Urinary bladder (tissue), 3 donors: ENCODE measurements around a stretch of chr7.

GRCh38 chr7:157318381-157318882, 18.4 kb upstream of the DNAJB6 start:
- PRO-cap = no peak
- RAMPAGE, long total RNA = no peak

DNA sequence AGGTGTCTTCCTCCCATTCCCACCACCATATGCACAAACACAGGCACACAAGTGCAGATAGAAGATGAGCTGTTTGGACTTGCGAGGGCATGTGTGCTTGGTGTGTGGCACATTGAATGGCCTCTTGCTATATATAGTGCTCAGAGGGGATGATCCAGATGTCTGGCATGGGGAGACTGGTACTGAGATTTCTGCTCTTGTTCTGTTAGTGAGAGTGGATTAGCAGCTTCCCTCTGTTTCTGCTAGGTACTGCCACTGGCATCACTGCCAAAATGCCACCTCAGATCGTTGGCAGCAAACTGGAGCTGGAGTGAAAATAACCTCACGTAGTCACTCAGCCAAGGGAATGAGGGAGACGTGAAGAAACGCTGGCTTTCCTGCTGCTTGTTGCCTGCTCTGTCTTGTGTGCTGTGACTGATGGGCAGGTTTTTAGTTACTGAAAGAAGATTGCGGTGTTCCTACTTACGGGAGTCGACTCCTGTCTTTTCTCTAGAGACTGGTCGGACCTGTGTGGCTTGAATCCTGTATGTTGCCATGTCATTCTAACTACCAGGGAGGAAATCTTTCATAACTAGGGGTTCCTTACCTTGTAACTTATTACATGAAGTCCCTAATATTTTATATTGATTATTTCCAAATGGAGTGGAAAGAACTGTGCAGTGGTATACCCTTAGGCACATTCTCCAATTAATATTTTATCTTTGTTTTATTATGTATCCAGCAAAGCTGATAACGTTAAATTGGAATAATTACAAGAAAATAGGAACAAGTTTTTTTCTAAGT, 19.4 kb downstream of the DNAJB6 start:
- PRO-cap = no peak
- RAMPAGE, long total RNA = no peak

DNA sequence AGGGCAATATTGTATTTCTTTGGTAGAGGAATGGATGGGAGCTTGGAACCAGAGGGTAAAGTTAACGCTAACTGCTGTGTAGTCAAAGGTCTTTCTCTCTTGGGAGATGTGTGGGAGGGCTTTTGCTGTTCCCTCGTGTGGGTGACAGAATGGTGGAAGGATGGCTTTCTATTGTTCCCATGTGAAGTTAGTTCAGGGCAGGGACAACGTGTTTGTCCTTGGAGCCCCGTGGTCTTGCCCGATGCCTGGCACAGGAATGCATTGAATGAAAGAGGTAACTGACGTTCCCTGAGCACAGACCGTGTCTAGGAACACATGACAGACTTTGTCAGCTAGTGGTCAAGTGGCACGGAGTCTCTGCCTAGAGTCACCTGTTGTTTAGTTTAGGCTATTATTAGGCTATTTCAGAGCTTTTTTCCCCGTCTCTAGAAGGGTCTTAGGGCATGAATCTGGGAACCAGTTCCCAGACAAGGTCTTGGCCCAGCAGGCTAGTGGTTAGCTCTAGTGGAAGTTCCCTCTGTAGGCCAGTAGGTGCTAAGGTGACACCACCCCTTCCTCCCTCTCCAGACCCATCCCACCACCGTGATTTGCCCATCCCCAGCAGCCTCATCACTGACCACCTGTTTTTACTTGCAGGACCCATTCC, 21.2 kb downstream of the DNAJB6 start:
- PRO-cap = no peak
- RAMPAGE, long total RNA = no peak

DNA sequence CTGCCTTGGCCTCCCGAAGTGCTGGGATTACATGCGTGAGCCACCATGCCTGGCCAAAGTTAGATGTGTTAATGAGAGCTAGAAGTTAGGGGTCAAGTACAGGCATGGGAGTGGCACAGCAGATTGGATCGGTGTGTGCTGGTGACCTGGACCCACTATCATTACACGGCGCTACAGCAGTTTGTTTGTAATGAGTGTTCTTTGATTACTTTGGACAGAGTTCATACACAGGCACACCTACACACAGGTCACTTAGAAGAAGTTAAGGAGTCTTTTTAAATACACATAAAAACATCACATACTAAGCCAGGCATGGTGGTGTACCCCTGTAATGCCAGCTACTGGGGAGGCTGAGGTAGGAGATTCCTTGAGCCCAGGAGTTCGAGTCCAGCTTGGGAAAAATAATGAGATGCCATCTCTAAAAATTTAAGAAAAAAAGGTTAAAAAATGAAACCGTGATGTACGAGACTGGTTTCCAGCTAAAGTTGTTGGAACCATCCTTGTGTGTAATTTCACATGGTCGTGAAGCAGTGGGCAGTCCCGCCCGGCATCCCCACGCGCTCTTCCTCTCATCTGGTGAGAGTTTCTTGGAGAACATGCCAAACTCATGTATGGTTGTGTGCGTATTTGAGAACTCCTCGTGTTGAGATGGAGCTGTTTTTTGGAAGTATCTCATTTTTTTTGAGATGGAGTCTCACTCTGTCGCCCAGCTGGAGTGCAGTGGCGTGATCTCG, 37.0 kb downstream of the DNAJB6 start:
- PRO-cap = no peak
- RAMPAGE, long total RNA = no peak

GRCh38 chr7:157375007-157375431, 38.2 kb downstream of the DNAJB6 start:
- PRO-cap = no peak
- RAMPAGE, long total RNA = no peak

GRCh38 chr7:157384119-157384677, 47.4 kb downstream of the DNAJB6 start:
- PRO-cap = no peak
- RAMPAGE, long total RNA = no peak

DNA sequence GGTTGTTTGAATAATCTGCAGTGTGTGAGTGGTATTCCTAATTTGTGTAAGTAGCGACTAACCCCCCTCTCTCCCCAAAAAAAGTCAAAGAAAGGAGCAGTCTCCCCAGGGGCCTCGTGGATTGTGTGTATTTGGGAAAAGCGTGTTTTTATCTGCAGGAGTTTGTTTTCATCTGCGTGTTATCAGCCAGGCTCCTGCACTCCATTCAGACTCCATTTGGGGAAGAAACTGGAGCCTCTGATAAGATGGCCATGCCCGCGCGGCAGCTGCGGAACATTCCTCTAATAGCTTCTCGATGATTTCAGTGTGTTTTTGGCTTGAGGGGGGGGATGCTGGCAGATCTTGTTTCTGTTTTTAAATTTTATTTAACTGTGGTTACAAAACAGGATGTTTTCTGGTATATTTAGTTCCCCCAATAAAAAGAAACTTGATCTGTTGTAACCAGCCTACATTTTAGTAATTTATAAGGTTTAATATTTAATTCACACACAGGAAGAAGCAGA, 61.5 kb downstream of the DNAJB6 start:
- PRO-cap = bidirectional peak, plus-strand start at position 309 of the sequence, minus-strand start at position 218 of the sequence
- RAMPAGE, long total RNA = no peak

GRCh38 chr7:157614814-157616020, 278.4 kb downstream of the DNAJB6 start:
- PRO-cap = no peak
- RAMPAGE, long total RNA = no peak

DNA sequence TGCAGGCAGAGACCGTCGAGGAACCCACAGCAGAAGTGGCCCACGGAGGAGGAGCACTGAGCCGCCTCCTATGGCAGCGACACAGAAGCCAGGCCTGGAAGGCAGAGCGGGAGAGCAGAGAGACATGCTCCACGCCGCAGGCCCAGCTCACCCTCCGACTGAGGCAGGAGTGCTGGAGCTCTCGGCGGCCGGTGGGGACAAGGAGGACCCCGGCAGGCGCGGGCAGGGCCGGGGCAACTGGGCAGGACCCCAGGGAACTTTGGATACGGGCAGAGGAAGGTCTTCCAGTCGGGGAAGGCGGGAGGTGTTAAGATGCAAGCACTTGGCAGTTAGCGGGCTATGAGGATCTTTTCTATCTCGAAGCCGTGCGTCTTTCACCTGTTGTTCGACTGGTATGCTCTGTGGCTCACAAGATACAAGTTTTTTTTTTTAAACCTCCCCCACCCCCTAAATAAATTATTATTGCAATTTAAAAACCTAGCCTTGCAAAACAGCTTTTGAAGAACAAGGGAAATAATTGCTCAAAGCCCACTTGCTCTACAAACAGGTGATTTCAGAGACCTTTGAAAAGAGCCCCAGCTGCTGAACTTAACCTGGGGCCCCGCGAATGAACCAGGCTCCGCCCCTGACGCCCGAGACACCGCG, 420.6 kb downstream of the DNAJB6 start:
- PRO-cap = no peak
- RAMPAGE, long total RNA = no peak

GRCh38 chr7:158164091-158164678, 423.4 kb downstream of the PTPRN2 start:
- PRO-cap = no peak
- RAMPAGE, long total RNA = no peak

- PRO-cap = no peak
- RAMPAGE, long total RNA = no peak
Measured at GRCh38 chr7:158226508-158226845, 361.1 kb downstream of the PTPRN2 start.

- PRO-cap = no peak
- RAMPAGE, long total RNA = no peak
Measured at GRCh38 chr7:158473286-158473722, 114.3 kb downstream of the PTPRN2 start.

DNA sequence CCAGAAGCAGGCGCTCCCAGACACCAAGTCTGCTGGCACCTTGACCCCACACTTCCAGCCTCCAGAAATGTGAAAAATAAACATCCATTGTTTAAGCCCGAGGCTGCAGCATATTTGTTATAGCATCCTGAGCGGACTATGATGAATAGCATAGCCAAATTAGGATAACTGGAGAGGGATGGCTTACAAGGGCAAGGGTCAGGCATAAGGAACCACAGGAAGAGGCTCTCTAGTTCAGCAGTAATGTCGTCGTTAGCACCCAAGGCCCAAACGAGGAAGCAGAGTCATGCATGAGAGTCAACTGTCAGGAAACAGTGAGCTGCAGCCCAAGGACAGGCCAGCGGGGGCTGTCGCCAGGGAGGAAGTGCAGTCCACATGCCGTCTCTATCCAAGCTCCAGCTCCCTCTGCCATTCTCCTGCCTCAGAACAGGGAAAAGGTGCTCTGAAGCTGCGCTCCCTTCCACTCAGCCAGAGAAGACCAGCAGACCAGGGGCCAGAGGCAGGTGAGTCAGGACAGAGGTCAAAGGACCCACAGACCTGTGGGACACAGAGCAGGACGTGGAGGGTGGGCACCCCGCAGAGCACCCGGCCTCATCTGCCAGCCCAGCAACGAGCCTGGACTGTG, 50.4 kb downstream of the PTPRN2 start:
- PRO-cap = no peak
- RAMPAGE, long total RNA = no peak

GRCh38 chr7:158767346-158767842, 61.9 kb downstream of the ESYT2 start:
- PRO-cap = no peak
- RAMPAGE, long total RNA = no peak

DNA sequence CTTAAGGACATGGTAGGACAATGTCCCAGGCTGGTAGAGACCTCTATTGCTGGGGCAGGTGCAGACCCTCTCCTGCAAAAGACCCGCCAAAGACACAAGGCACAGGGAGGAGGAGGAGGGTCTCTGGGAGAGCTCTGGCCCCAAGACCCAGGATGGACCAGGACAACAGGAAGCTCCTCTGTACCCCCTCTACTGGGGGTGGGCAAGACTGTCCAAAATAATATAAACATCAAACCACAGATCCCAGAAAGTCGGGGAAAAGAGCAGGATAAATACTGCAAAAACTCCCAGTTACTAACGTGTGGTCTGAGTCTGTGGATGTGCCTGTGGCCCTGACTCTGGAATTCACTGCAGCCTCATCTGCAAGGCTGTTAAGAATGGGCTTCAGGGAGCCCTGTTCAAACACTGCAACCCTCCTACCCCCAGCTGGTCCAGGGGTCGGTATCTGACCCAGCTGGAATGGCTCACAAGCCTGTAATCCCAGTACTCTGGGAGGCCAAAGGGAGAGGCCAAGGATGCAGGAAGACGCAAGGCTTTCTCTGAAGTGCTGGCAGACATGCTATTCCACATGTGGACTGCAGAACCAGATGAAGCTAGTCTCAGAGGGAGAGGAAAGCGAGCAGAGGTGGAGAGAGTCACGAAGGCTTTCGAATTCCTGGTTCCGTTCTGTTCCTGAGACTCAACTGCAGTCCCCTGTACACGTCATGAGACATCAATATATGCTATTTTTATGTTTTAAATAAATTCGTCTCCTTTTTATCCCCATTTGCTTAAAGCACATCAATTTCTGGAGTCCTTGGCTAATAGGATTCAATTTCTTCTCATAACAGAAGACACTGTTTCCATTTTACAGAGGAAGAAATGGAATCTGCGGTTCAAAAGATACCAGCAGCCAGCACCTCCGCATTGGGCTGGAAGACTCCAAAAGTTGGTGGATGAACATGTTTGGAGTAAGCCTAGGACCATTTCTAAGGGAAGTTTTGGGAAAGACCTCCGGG, 45.1 kb downstream of the ESYT2 start:
- PRO-cap = unidirectional peak, plus-strand start at position 596 of the sequence
- RAMPAGE, long total RNA = no peak

GRCh38 chr7:158937605-158938339, 81.4 kb downstream of the DYNC2I1 start:
- PRO-cap = no peak
- RAMPAGE, long total RNA = no peak

GRCh38 chr7:158955526-158956322, 99.4 kb downstream of the DYNC2I1 start:
- PRO-cap = no peak
- RAMPAGE, long total RNA = no peak

- PRO-cap = no peak
- RAMPAGE, long total RNA = no peak
Measured at GRCh38 chr7:159031335-159031691, 113.4 kb downstream of the VIPR2 start.

DNA sequence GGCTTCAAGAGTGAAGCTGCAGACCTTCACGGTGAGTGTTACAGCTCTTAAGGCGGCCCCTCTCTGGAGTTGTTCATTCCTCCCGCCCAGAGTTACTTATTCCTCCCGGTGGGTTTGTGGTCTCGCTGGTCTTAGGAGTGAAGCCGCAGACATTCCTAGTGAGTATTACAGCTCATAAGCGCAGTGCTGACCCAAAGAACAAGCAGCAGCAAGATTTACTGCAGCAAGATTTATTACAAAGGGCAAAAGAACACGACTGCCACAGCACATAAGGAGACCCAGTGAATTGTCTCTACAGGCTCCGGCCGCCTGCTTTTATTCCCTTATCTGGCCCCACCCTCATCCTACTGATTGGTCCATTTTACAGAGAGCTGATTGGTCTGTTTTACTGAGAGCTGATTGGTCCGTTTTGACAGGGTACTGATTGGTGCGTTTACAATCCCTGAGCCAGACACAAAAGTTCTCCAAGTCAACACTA, 82.2 kb downstream of the VIPR2 start:
- PRO-cap = no peak
- RAMPAGE, long total RNA = no peak

DNA sequence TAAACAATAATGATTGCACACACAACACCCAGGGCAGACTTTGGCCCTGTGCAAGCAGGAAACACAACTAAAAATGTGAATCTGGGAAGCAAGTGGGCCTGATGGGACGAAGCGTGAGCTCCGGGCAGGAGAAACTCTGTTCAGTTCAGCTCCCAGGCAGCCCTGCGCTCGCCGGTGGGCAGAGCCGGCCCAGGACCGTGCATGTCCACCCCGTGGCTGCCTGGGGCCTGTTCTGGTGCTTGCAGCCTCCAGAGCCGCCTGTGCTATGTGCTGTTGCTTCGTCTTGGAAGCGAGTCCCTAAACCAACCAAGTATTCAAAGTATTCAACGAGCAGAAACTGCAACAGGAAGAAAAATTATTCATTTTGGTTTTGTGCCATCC, 45.9 kb downstream of the VIPR2 start:
- PRO-cap = no peak
- RAMPAGE, long total RNA = no peak